Mesenchymal stem cell of the bone marrow (primary cell): ENCODE measurements around the genes STX11 and UTRN.

DNA sequence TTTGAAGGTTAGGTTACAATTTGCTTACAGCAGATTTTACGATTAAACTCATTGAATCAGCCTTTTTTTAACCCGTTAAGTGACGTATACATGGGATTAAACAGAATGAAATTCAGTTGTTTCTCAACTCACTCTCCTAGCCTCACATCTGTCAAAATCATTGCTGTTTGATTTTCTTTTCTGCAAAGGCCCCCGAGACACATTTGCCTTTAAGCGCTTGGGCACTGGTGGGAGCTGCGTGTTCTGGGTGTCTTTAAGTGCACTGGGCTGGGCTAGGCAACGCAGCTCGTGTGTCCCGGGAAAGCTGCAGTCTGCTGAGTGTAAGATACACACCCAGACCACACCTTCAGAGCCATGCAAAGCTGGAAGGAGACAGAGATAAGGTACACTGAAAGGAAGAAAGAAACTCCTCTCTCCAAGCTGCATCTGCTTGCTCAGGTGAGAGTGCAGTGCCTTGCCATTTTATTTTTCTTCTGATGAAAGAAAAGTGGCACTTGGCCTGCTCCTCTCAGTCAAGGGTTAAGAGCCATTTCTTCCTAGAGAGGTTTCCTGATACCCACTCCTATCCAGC is 159.6 kb upstream of the CITED2 start:
- CAGE, long polyA plus RNA = no peak

DNA sequence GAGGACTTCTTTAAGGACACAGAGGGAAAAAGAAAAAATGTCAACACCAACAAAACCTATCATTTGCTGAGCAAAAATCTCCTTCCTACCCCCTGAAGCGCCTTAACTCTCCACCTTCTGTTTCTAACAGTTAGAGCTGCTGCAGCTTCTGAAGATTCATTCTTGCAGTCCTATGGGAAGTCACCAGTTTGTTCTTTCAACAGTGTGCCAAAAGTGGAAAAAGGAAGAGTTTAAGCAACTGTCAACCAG is 172.6 kb upstream of the CITED2 start:
- CAGE, long polyA plus RNA = no peak

GRCh38 chr6:139872726-139873044 is 498.2 kb upstream of the CITED2 start:
- CAGE, long polyA plus RNA = no peak

- CAGE, long polyA plus RNA = no peak
Measured at GRCh38 chr6:141482857-141483083, 650.0 kb upstream of the GJE1 start.

GRCh38 chr6:142771312-142771760 is 173.6 kb downstream of the HIVEP2 start:
- CAGE, long polyA plus RNA = no peak

DNA sequence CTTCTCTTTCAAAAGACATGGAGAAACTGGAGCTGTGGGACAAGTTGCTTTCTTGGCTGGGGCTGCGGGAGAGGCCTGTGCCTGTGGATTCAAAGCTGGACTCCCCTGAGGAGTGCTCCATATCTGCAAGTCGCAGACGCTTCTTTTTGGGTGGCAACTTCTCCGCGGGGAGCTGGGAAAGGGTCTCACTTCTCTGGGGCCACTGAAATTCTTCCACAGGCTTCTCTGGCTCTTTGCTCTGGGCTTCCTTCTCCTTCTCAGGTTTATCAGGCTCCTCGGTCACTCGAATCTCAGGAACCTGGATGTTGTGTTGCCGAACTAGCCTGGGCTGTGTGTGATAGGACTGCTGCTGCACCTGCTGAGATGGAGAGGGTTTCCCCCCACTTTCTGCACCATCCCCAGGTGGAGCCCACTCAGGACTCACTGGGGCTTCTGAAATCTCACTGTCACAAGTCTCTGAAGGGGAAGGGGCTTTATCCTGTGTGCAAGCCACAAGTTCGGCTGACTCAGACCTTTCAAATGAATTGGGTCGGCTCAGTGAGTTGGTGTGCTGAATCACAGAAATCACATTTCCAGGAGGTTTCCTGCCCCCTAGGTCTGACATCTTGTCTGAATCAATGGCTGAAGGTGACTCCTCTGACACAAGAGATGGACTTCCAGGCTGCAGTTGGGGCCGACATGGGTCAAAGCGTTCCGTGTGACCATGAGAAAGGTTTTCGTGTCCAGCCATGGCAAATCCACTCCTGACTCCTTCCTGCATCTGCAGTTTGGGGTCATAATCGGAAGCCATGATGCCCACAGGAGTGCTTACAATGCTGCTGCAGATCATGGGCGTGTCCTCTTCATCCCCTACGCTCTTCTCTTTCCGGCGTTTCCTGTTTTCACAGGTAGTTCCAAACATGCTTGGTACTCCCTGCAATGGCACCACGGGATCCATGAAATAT is 172.9 kb downstream of the HIVEP2 start:
- CAGE, long polyA plus RNA = no peak

DNA sequence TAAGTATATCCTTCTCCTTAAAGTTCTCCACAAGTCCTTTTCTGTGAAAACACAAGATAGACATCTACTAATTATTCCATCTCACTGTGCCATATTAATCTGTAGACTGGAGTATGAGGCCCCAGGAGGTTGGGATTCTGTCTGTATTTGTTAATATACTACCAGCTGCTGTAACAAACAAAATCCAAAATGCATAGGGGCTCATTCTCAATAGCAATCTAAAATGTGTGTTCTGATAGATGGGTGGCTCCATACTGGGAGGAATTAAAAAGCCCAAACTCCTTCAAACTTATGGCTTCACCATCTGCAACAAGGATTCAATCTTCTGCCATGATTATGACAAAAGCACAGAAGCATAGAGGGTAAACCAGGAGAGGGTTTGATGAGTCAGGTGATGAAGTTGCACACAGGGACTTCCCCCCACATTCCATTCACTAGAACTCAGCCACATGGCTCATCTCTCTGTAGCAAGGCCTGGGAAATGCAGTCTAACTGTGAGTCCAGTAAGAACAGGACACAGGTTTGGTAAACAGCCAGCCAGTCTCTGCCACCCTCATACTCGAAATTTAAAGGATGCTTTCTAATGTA is 143.0 kb downstream of the HIVEP2 start:
- CAGE, long polyA plus RNA = no peak

DNA sequence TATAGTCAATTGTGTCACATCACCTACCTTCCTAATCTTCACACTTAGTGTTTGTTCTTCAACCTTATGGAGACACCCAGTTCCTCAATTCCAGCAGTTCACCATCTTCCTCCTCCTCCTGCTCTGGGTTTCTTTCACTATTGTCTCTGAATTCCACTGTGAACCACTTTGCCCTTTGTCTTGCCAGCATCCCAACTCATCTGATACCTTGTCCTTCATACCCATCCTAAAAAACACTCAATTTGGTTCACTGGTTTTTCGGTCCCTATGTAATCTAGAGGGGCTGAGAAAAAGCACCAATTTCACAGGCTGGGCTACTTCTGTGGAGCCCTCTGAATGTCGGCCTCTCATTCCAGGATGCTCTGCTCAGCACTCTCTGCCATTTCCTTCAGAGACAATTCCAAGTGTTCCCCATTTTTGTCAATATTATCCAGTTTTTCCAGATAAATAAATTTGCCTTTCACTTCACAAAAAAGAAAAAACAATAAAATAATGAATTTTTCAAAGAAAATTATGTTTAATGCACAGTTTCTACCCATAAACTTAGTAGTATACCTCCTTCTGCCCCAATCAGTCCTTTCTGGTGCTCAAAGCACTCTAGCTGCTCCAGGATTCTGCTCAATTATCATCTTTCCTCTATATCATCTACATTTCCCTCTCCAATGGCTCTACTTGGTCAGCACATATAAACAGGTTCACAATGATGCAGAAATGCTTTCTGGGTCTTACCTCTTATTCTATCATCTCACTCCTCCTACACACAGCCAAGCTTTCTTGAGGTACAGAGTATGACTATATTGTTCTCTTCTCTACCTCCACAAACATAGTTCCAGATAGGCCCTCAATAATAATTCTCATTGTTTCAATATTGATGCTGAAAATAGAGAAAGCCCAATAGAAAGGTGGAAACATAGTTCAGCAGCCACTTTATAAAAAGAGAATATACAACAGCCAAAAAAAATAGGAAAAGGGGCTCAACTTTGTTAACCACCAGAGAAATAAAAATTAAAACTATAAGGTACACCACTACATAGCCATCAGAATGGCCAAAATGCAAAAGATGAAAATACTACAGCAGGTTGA is 48.5 kb downstream of the HIVEP2 start:
- CAGE, long polyA plus RNA = no peak

DNA sequence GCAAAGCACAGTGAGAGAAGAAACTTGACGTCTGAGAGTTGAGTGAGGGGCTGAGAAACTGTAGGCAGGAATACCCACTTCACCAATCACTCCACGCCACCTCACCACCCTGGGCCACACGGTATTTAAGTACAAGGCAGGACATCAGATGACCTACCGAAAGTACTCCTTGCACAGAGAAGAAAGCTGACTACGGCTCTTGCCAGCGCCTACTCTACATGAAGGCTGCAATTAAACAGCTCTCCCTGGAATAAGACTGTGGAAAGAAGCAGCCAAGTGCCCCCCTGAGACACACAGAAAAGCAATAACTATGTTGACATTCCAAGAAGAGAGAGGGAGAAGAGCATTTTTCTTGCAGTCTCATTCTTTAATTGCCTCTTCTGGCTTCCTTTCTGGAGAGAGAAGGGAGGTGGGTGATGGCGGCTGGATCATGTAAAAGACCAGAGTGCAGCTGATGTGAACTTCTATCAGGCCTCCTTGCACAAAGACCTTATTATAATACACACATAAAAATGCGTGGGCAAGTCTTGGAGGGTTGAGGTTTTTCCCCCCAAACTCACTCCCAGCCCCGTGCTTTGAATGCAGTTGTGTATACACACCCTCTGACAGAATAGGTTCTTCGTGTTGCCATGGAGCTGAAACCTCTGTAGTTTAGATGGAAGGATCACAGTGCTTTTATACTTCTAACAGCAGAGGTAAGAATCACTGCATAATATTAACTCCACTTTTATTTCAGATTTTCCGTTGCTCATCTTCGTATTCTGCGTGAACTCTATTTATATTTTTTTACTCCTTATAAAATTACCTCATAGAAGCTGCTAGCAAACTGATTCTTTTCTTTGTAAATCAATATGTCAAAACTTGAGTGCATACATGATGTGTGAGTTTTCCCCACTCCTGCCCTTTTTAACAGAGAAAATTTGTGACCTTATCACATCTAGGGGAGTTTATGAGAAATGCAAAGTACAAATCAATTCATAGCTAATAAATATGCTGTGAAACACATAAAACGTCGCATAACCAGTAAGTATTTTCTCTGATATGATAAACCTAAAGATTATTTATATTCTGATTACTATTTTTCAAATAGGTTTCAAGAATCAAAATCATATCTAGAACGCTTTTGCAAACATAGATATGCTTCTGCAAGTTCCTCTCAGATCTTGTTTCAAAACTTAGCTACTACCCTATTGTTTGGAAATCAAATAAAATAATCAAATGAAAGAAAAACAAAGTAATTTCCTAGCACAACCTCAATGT is 44.2 kb downstream of the HIVEP2 start:
- CAGE, long polyA plus RNA = no peak

- CAGE, long polyA plus RNA = no peak
Measured at GRCh38 chr6:142907223-142907863, 37.6 kb downstream of the HIVEP2 start.

DNA sequence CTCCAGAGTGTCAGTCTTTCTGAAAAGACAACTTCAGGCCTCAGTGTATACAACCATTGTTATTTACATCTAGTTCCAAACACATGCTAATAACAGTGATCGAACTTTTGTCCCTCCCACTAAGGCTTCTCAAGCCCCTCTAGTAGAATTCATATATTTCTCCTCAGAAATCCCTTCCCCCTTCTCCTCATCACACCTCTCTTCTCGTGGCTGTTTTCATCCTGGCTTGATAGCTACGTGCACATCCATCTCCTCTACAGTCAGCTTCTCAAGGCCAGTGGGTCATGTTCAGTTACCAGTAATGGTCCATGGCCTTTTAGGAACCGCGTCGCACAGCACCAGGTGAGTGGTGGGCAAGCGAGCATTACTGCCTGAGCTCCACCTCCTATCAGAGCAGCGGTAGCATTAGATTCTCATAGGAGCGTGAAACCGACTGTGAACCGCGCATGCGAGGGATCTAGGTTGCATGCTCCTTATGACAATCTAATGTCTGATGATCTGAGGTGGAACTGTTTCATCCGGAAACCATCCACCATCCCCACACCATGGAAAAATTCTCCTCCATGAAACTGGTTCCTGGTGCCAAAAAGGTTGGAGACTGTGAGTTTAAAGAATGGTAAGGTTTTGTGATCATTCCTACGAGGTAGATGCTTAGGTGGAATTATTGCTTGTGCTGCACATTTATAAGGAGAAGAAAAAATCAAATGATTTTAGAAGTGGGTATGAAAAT is 32.6 kb downstream of the HIVEP2 start:
- CAGE, long polyA plus RNA = no peak

DNA sequence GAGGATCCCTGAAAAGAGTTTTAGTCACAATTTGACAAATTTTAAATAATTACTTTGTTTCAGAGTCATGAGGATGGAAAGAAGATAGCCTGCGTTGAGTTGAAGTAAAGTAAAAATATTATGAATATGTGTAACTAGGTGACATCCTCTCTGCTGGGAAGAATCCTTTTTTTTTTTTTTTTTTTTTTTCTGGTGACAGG is 3.6 kb upstream of the HIVEP2 start:
- CAGE, long polyA plus RNA = no peak

- CAGE, long polyA plus RNA = no peak
Measured at GRCh38 chr6:143332930-143333561, 117.4 kb downstream of the ADAT2 start.

DNA sequence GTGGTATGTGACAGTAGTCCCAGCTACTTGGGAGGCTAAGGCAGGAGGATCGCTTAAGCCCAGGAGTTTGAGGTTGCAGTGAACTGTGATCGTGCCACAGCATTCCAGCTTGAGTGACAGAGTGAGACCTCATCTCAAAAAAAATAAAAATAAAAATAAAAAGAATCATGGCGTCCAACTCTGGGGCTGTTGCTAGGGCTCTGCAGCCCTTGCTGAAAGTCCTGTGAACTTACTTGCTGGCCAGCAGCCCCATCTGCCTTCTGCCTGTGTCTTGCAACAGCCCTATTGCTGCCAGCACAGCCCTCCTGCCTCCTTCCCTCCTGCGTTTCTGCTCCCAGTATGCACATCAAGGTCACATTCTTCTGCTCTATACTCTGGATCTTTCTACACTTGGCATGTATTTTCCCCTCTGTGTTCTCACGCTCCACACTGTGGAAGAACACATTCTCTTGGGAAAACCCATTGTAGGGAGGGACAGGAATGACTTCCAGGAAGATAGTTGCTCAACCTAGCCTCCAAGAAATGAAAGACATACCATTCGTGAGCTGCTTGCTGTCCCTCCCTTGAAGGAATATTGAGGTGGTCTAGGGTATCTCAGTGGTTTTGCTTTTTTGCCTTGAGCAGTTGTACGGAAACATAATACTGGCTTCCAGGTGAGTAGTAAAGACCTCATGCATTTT is 80.9 kb upstream of the PHACTR2 start:
- CAGE, long polyA plus RNA = no peak

DNA sequence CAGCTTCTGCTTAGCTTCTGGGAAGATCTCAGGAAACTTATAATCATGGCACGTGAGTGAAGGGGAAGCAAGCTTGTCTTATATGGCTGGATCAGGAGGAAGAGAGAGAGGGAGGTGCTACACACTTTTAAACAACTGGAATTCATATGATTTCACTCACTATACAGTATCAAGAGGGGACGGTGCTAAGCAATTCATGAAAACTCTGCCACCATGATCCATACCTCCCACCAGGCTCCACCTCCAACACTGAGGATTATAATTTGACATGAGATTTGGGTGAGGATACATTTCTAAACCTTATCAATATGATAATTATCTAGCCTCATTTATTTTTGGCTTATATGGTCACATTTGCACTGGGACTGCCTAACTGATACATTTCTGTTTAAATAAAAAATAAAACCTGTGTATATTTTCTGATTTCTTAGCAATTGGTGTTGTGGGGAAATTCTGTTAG is 30.1 kb downstream of the PHACTR2 start:
- CAGE, long polyA plus RNA = no peak

DNA sequence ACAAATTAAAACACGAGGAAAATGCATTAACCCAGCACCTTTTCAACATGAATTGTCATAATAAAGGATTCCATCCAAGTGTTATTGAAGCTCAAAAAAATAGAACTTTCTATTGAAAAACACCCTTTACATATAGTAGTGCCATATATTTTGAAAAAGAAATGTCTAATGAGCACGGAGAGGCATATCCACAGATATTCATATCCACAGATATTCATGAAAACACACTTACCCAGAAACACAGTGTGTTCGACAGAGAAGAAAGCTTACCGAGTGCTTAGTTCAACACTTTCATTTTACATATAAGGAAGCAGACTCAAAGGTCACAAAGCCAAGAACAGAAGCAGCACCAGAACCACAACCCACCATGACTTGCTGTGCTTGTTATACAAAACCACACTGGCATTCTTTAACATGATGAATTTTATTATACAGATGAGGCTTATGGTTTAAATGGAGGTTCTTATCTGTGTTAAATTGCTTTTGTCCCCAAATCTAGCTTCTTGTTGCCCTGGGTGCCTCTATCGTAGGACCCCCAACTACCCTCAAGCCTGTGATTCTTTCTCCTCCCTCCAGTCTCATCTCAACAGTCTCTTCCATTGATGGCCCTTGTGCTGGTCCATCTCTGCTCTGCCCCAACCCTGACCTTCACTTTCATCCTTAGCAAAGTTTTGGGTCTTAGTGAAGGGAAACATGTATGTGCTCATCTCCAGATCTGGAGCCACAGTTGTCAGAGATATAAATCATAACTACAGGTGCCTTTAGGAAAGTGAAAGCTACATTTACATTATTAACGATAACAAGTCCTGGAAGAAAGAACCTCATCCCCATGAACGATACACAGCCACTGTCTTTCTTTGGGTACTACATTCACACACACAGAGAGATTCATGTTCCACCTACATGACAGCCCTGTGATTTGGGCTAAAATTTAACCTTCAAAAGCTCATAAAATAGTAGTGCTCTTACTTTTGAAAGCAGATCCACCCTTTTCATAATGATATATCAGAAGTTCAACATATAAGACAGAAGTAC is 40.1 kb downstream of the SF3B5 start:
- CAGE, long polyA plus RNA = no peak

DNA sequence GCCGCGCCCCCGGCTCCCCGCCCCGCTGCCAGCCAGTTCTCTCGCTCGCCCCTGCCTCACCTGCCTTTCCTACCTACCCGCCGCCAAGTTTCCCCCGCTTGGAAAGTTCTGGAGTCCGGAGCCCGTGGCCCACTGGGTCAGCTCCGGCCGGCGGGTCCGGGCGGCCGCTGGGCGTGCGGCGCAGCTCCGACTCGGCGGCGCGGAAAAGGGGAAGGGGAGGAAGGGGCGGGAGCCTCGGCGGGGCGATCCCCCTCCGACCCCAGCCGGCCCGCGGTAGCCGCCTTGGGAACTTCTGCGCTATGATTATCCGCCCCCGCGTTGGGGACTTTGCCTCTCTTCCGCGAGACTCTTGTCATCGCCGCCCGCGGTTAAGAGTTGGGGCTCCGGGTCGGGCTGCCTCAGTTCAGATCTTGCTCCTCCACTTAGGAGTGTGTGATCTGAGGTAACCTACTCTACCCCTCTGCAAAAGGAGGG is 30.9 kb downstream of the SF3B5 start:
- CAGE, long polyA plus RNA = no peak

- CAGE, long polyA plus RNA = no peak
Measured at GRCh38 chr6:144149935-144150634, at the start of gene STX11. Gene STX11 (plus strand): TSS chr6:144150517.

DNA sequence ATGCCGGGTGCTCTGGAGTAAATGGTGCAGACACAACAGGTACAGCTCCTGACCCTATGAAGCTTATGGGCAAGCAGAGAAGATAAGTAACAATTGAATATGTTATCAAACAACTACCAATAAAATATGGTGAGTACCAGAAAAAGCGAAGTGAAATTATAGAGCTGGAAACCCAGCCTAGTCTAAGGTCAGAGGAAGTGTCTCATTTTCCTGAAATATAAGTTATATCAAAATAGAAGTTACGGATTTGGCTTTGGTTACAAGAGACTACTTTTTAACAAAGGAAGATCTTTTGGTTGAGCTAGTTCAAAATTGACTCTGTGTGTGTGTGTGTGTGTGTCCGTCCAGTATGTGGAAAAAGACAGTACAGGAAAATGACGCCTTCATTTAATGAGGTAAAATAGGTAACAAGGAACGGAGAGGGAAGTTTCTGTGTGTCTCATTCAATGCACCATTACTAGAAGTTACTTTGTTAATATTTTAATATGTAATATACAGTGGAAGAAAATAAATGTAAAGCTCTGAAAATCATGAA is 8.9 kb downstream of the STX11 start:
- CAGE, long polyA plus RNA = no peak

DNA sequence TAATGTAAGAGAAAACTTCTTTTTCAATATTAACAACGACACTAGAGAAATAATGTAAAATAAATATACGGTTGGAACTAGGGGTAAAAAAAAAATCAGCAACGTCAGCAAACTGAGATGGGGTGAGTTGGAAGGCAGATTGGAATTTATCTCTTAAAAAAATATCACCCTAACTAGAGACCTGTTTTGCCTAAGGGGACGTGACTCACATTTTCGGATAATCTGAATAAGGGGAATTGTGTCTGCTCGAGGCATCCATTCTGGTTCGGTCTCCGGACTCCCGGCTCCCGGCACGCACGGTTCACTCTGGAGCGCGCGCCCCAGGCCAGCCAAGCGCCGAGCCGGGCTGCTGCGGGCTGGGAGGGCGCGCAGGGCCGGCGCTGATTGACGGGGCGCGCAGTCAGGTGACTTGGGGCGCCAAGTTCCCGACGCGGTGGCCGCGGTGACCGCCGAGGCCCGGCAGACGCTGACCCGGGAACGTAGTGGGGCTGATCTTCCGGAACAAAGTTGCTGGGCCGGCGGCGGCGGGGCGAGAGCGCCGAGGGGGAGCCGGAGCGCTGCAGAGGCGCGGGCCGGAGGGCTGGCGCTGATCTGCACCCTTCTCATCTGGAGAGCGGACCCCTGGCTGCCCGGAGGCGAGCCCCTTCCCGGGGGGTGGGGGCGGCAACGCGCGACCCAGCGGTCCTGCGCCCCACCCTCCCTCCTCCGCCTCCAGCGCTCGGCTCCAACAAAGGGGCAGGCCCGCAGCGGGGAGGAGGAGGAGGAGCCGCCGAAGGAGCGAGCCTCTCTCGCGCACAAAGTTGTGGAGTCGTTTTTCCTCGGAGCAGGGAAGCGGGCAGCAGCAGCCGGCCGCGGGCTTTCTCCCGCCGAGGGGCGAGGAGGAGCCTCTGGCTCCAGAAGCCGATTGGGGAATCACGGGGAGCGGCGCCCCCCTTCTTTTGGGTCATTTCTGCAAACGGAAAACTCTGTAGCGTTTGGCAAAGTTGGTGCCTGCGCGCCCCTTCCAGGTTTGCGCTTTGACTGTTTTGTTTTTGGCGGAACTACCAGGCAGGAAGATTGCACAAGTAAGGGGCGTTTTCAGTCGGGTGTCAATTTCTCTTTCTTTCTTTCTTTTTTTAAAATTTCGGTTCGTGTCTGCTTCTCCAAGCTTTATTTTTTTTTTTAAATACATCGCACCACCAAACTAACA is at the start of gene UTRN:
UTRN (plus strand) TSS at position 811 of the 1,189 bp plus-strand sequence.
- CAGE, long polyA plus RNA = no peak